ENCODE measurements around a stretch of chr10.

DNA sequence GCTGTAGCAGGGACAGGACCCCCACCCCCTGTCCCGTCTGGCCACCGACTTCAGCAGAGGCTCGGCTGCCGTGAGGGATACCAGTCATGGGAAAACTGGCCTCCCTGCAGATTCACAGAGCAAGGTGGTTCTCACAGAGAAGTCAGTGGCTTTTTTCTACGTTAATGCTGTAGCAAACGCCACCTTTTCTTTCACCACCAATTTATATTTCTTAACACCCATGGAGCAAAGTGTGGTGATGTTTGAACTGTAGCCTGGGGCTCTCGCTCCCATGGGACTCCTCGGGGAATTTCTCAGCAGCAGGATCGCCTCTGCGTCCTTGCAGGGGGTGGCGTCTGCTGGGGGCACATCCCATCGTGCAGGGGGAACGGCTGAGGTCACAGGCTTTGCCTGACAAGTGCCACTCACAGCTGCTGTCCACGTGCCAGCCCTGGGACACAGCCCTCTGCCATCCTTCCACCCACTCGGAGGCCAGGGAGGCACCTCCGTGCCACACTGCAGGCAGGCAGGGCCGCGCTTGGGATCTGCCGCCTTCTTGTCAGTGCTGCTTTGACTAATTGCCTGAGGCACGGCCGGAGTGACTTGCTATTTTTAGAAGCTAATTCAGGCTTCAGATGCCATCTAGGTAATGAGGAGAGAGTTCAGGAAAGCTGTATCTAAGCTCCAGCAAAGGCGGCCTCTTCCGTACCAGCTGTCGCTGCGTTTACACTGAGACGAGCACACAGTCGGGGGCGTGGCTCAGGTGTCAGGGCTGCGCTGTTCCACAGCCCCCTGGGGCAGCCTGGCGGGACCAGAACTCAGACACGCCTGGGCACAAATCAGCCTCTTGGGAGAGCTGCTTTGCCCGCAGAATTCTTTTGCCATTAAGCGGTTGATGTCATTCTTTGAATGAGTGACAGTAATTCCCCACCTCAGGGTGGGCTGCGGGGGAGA lies 45.8 kb downstream of the PITRM1 start:
- PRO-cap: no peak
- RRBS: no CpG with 5 or more reads among the region's 34 CpGs

- PRO-cap: no peak
- RRBS: 90% methylated on average over 7 of the region's 31 CpGs
Measured at GRCh38 chr10:3138410-3139342, 33.9 kb downstream of the PITRM1 start.

GRCh38 chr10:3173690-3173847 lies 987 bp upstream of the PITRM1 start:
- PRO-cap: no peak
- RRBS: no CpG with 5 or more reads among the region's 7 CpGs

DNA sequence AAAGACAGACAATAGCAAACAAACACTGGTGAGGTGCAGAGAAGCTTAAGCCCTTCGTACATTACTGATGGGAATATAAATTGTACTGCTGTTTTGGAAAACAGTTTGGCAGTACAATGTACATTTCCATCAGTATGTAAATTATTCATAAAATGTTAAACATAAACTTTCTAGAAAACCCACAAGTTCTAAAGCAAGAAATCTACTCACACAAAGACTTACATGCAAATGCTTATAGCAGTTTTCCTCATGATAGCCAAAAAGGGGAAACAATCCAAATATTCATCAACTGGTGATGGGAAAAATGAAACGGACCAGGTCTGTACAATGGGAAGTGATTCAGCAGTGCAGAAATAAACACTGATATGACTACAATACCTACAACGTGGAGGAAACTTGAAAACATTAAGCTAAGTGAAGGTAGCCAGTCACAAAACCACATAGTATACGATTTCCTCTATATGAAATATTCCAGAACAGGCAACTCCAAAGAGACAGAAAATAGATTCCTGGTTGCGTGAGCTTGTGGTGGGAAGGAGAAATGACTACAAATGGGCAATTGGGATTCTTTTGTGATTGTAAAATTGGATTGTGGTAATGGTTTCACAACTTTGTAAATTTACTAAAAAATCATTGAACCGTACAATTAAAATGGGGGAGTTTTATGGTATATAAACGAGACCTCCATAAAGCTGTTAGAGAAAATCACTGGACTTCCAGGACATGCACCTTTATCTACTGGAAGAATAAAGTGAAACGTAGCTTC lies 263.1 kb upstream of the PITRM1 start:
- PRO-cap: no peak
- RRBS: no CpG with 5 or more reads among the region's 8 CpGs

- PRO-cap: unidirectional peak, minus-strand start at chr10:3465782
- RRBS: 34% methylated on average over 3 of the region's 17 CpGs
Measured at GRCh38 chr10:3465091-3466052, 292.8 kb upstream of the PITRM1 start.

GRCh38 chr10:3852211-3852883 lies 67.3 kb upstream of the KLF6 start:
- PRO-cap: unidirectional peak, plus-strand start at chr10:3852715
- RRBS: no CpG with 5 or more reads among the region's 9 CpGs

DNA sequence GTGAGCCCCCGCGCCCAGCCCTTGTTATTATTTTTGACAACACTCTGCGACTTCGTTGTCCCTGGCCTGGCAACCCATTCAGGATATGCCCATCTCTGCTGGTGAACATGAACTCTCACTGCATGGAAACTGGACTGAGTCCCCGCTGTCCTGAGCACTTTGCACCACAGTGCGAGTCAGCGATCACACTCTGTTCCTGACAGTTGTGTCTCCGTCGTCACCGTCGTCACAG lies 76.6 kb upstream of the KLF6 start:
- PRO-cap: no peak
- RRBS: 95% methylated on average over 4 of the region's 11 CpGs

DNA sequence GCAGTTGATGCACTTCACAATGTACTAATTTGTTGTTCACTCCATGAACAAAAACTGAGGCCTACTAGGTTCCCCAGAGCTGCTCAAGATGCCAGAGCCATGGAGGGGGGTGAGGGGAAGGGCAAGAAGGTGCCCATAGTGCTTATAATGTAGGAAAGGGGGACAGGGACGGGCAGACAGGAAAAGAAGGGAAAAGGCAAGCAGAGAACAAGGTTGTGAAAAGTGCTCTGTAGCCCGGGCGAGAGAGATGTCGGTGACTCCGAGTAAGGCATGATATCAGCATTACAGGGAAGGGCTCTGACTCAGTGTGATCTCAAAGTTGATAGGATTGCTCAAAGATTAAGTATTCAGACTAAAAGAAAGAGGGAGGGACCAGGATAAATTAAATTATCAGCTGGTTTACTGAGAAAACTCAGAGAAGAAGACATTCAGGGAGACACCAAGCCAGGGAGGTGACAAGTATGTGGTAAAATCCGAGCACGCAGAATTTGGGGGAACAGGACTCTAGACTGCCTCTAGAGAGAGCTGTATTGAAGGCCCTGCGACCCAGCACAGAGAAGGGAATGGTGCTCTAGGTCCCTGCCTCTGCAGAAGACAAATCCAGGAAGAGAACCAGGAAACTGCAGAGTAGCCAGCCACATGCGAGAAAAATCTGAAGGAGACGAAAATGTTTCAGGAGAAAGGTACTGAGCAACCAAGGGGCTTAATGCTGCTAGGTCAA lies 157.7 kb upstream of the KLF6 start:
- PRO-cap: no peak
- RRBS: no CpG with 5 or more reads among the region's 10 CpGs

- PRO-cap: unidirectional peak, plus-strand start at chr10:4051242
- RRBS: no CpG with 5 or more reads among the region's 19 CpGs
Measured at GRCh38 chr10:4050834-4052196, 266.3 kb upstream of the KLF6 start.

GRCh38 chr10:4149081-4149915 lies 364.3 kb upstream of the KLF6 start:
- PRO-cap: no peak
- RRBS: no CpG with 5 or more reads among the region's 25 CpGs

- PRO-cap: no peak
- RRBS: no CpG with 5 or more reads among the region's 20 CpGs
Measured at GRCh38 chr10:4206267-4207080, 421.5 kb upstream of the KLF6 start.

DNA sequence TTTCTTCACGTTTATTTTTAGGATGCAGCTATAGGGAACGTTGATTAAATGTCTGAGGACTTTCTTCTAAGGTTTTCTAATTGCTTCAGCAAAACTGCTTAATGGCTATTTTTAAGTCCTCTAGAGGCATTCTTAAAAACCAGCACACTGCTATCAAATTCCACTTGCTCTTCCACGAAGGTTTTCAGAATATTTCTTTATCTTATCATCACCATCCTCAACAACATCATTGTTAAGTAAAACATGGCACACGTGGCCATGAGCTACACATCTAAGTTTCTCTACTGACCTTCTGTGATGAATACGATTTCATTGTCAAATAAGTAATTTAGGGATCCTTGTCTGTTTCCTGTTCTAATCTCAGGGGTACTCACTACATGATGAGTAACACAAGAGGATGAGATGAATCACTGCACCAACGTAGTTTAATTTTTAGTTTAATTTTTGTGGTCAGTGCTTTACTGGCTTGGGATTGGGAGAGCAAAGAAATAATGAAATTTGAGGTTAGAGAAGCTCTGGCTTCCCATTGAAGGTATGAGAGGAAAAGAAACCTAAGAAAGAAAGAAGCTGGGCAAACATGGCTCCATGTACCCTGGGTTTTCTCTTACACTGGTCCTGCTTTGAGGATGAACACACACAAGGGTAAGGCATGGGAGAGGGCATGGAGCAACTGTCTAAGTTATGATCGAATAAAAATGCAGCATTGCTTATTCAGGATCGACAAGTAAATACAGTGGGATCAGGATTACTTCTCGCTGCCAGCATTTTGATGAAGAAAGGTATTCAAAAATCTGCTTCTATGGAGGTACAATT lies 461.9 kb upstream of the KLF6 start:
- PRO-cap: no peak
- RRBS: no CpG with 5 or more reads among the region's 9 CpGs

DNA sequence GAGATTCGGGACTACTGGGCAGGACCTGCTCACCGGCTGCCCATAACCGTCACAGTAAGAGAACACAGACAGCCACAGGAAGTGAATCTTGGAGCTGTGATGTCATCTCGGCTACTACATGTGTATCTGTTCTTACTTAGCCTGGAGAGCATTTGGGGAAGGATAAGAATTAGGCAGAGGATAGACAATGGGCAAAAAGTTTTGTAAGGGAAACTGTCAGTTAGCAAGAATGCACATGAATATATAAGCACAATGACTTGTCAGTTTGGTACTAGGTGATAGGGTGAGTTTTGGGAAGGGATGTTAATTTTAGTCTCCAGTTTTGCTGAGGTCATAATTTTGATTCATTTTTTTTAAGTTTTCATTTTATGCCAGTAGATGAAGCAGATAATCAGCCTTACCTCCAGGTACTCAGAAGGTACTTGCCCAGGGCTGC lies 485.3 kb upstream of the KLF6 start:
- PRO-cap: no peak
- RRBS: no CpG with 5 or more reads among the region's 4 CpGs

- PRO-cap: no peak
- RRBS: no CpG with 5 or more reads among the region's 3 CpGs
Measured at GRCh38 chr10:4310199-4310452, 515.9 kb upstream of the AKR1E2 start.

DNA sequence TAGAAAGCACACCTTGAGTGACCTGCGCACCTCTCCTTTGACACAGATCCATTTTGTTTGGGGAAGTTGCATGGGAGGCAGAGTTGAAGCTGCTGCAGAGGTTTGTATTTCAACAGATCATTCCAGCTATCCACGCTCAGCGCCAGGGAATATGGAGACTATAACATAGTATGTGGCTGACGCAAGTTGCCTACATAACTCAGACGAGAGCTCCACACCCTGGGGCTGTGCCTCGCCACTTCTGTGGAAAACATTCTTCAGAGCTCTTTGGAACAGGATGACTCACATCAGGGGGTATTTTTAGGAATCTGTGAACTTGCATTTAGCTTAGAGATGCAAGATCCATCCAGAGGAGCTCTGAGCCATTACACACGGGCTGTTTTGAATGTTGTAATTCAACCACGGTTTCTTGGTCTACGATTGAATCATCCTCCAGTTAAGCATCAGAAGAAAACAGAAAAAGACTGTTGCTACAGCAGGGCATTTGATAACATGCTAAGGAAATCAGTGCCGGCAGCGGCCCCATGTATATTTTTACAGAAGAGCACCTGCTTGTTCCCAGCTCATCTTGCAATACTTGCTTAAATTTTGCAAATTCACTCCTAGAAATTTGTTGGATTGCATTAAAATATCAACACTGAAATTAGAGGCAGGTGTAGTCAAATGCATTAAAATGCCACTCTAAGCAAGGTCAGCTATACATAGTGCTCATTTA lies 481.4 kb upstream of the AKR1E2 start:
- PRO-cap: no peak
- RRBS: no CpG with 5 or more reads among the region's 11 CpGs

DNA sequence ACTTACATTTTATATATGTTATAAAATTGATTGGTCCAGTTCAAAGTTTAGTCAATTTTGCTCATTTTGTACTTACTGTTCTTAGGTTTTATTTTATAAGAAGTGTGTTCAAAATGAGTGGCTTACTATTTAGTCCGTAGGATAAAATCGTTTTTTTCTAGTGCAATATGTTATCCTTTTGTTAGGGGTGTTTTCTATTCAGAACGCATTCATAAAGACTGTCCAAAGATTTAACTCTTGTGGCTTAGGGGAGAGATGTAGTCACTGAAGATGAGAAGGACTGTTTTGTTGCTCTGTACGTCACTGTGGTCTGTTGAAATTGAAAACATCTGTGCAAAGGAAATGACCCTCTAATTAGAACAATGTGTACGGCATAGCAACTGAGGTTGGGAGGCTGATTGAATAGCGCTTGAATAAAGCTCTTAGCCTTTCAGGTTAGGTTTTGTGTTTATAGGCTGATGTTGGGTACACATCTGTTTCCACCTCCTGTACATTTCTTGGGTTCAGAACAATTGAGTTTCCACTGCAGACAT lies 453.5 kb upstream of the AKR1E2 start:
- PRO-cap: no peak
- RRBS: no CpG with 5 or more reads among the region's 6 CpGs

DNA sequence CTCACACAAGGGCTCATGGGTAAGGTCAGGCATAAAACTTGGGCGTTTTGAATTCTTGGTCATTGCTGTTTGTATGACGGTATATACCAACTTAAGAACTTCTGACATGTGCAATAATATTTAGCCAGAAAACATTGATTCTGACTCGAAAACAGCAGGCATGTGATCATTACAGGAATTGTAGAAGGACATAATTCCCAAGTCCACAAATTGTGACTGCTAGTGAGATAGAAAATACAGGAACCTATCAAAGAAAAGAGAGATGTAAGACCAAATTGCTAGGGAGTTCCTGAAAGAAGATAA lies 202.5 kb upstream of the AKR1E2 start:
- PRO-cap: no peak
- RRBS: no CpG with 5 or more reads among the region's 3 CpGs

GRCh38 chr10:4651730-4651991 lies 174.3 kb upstream of the AKR1E2 start:
- PRO-cap: no peak

DNA sequence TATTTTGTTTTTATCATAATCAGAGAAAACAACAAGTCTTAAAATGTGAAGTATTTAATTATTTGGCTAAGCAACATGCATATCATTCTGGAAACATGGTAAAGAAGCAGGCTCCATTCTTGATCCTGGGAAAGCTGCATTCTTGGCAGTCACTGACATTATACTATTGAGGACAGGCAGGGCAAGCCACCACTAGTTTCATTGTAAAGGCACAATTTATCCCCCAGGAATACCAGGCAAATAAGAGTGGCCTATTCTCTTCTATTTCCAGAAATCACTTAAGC lies 153.8 kb upstream of the AKR1E2 start:
- PRO-cap: no peak

GRCh38 chr10:4688641-4688963 lies 137.4 kb upstream of the AKR1E2 start:
- PRO-cap: unidirectional peak, plus-strand start at chr10:4688851
- RRBS: no CpG with 5 or more reads among the region's 1 CpG